ENCODE measurements around the gene CDCA7L.

- RRBS = no CpG with 5 or more reads among the region's 4 CpGs
These were observed 12.8 kb downstream of the AGR2 start for GRCh38 chr7:16791796-16792529.

DNA sequence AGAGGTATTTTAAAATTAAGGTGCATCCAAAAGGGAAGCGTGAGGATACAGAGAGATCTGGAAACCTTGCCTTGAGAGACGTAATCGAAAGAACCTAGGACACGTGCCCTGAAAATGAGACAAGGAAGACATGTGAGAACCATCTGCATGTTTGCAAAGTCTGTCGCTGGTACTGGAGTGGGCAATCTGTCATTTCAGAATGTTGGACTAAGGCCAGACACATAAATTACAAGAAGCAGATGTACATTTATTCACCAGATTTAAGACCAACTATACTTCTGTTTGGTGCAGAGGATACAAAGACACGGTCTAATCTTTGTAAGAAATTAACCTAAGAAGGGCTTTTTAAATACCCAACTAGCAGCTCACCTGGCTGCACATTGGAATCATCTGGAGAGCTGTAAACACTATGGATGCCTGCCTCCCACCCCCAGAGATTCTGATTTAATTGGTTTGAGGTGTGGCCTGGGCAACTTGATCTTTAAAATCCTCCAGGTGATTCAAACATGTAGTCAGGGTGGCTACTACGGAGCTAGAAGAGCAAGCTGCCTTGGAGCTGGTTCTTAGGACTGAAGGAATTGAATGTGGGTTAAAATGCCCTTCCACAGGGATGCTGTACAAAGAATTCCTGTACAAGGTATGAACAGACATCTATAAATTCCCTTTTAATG lies 9.0 kb downstream of the AGR2 start:
- RRBS = no CpG with 5 or more reads among the region's 7 CpGs

DNA sequence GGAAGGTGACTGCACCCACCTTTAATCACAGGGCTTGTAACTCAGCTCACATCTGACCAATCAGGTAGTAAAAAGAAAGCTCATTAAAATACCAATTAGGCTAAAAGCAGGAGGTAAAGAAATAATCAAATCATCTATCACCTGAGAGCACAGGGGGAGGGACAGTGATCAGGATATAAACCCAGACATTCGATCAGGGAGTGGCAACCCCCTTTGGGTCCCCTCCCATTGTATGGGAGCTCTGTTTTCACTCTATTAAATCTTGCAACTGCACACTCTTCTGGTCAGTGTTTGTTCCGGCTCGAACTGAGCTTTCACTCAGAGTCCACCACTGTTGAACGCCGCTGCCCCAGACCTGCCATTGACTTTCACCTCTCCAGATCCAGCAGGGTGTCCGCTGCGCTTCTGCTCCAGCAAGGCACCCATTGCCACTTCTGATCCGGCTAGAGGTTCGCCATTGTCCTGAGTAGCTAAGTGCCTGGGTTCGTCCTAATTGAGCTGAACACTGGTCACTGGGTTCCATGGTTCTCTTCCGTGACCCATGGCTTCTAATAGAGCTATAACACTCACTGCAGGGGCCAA lies 28.7 kb downstream of the AGR3 start:
- RRBS = no CpG with 5 or more reads among the region's 11 CpGs

GRCh38 chr7:16905176-16905660 lies 23.4 kb upstream of the AGR3 start:
- RRBS = no CpG with 5 or more reads among the region's 2 CpGs

DNA sequence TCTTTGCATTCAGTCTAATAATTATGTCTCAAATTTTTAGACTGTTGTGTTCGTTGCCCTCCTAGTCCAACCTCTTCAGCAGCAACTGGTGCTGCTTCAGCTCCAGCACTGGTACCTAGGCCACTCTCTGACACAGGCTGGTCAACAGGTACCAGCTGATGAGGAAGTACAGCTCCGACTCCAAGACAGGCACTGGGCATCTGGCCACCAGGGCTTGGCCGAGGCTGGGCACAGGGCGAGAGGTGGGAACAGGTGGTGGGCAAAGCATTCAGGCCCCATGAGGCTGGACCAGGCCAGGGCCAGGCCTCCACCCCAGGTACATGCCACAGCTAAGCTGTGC lies 151.4 kb upstream of the AGR3 start:
- RRBS = no CpG with 5 or more reads among the region's 4 CpGs

- RRBS = no CpG with 5 or more reads among the region's 5 CpGs
These were observed 6.9 kb downstream of the AHR start for GRCh38 chr7:17305420-17305746.

- RRBS = no CpG with 5 or more reads among the region's 1 CpG
These were observed 189.0 kb downstream of the TWIST1 start for GRCh38 chr7:18928486-18928864.

- RRBS = no CpG with 5 or more reads among the region's 9 CpGs
These were observed 9.4 kb downstream of the TWIST1 start for GRCh38 chr7:19108076-19108393.

GRCh38 chr7:19144879-19145269 lies 347 bp downstream of the FERD3L start:
- RRBS = 5% methylated on average over 2 of the region's 26 CpGs

DNA sequence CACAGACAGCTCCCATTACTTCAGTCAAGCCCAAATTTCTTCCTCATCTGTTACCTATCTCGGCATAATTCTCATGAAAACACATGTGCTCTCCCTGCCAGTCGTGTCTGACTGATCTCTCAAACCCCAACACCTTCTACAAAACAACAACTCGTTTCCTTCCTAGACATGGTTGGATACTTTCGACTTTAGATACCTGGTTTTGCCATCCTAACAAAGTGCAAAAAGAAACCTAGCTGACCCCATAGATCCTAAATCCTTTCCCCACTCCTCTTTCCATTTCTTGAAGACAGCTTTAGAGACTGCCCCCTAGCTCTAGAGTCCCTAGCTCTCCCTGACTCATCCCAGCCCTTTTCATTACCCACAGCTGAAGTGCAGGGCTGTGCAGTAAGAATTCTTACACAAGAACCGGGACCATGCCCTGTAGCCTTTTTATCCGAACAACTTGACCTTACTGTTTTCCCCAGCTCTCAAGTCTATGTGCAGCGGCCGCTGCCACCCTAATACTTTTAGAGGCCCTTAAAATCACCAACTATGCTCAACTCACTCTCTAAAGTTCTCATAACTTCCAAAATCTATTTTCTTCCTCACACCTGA lies 93.1 kb downstream of the MACC1 start:
- RRBS = no CpG with 5 or more reads among the region's 8 CpGs

DNA sequence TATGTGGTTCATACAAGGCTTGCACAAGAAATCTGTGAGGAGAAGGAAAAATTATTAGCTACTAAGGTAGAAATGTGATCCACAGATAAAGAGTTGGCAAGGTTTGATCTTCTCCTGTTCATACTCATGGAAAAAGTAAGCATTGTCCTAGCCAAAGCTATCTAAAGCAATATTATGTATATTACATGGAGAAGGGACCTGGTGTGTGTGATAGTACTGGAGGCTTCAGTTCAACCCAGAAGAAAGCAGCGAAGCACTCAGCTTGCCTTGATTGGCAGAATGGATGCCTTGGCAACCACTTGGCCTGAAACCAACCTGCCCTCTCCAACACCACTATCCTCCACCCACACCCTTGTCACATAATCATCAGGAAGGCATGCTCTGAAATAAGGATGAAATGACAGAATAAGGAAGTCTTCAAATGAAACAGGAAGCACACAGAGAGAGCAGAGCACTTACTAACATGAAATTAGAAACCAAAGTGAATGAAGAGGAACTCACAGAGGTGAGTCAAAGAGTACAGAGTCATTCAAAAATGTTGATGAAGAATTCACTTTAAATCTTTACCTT lies 17.9 kb downstream of the MACC1 start:
- RRBS = no CpG with 5 or more reads among the region's 1 CpG

GRCh38 chr7:20200408-20201261 lies 16.5 kb downstream of the MACC1 start:
- RRBS = no CpG with 5 or more reads among the region's 2 CpGs

- RRBS = no CpG with 5 or more reads among the region's 10 CpGs
These were observed 2.9 kb upstream of the MACC1 start for GRCh38 chr7:20219769-20220818.

DNA sequence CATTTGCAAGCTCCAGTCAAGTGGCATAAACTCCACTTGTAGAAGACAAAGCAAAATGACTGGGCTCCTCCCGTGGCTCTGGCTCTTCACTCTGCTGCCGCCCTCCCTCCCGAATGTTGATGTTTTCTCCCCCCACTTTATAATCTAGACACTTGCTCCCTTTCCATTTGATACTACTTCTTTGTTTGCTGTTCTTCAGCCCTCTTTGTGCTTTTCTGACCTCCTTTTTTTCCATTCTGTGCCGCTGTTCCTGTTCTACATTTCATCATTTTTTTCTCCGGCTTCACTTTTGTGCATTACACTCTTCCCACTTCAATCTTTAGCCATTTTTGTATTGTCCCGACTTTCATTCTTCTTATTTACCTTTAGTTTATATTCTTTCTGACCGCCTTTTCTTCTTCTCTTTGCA lies 22.7 kb upstream of the ITGB8 start:
- RRBS = no CpG with 5 or more reads among the region's 7 CpGs

DNA sequence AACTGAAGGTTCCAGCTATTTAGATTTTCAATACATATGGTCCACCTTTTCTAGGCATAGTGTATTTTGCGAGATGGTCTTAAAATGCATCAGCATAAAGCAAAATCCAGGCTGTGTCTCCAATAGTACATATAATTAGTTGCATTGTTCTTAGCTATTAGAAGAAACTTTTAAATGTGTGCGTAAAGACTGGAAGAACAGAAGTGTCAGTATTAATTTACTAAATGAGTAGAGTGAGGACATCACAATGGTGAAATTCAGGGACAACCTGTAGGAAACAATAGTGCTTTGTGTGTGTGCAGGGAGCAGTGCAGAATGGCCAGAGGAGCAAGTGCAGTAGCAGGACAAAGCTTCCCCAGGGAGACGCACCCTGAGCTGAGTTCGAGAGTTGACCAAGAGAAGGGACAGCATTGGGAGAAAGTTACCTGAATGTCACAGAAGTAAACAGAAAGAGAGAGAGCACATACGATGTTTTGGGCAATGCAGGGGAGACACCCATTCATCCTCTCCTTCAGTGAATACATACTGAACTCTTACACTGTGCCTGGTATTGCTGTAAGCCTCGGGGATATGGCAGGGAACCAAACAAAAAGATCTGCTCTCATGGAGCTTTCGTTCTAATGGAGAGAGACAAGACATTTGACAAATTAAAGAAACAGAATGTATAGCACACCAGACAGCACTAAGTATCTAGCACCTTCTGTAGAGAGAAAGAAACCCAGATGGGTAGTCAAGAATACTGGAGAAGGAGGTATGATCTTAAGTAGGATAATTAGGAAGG lies 13.8 kb downstream of the ITGB8 start:
- RRBS = no CpG with 5 or more reads among the region's 7 CpGs

DNA sequence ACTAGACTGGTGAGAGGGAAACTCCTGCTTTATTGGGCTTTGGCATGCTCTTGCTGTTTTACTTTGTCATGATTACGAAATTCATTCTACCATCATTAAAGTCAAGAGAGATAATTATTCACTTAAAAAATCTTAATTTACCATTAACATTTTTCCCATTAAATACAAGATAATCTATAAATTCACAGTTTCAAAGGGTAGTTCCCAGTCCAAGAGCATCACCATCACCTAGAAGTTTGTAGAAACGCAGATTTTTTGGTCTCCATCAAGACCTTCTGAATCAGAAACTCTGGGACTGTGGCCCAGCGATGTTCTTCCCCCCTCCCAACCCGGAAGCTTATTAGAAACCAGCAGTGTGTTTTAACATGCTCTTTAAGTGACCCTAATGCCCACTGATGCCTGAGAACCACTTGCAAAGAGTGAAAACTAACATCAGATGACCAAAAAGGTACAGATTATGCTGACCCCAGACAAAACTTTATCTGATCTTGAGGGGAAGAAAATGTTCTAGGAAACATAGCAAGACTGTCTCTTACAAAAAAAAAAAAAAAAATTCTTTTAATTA lies 89.5 kb downstream of the ITGB8 start:
- RRBS = no CpG with 5 or more reads among the region's 4 CpGs

DNA sequence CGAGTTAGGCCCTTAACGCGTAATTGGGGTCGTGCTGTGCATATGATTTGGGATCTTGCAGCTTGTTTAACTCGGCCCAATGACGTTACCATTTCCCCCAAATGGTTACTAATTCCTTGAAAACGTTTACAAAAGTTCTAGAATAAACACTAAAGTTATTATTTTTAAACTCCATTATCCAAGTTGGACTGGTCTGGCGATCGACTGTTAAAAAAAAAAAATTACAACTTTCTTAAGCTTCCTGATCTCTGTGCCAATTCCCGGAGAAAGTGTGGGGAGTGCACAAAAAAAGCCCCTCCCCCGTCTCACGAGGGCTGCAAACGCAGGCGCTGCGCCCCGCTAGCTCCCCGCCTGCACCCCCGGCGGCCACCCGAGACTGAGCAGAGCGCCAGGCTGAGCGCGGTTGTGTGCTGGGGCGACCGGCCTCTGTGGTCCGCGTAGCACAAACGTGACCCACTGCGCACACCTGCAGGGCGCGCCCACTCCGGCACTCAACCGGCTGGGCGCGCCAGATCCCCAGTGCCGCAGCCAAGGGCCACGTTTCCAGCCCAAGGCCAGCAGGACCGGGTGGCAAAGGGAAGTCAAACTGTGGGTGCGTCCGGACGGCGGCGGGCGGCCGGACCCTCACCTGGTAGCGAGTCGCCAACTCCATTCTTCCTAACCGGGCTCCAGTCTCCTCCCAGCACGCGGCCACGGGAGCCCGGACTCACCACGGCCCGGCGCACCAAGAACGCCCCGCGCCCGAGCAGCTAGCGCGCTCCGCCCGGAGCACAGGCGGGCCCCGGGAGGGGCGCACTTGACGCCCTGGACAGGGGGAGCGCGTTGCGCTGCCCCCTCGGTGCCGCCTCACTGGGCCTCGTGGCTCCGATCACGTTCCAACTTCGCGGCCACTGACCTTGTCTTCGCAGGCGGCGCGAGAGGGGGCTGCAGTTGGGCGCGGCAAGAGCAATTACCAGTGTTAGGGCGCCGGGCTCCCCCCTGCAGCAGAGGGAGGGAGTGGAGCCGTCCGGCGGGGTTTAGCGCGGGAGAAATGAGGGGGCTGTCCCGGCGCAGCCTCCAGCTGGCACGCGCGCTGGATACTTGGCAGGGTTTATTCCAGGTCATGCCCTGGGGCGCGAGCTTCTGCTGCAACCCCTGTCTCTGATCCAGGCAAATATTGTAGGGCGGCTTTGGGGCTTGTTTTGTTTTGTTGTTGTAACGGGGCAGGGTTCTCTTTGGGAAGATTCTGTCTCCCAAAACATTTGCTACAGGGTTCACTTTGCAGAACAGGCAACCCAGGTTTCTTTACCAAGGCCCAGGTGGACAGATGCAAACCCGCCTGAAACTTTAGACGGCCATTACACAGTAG lies at the start of gene CDCA7L:
Gene CDCA7L, minus strand, starts transcription at position 747 of the 1,348 bp plus-strand sequence.
- RRBS = 3% methylated on average over 42 of the region's 101 CpGs

DNA sequence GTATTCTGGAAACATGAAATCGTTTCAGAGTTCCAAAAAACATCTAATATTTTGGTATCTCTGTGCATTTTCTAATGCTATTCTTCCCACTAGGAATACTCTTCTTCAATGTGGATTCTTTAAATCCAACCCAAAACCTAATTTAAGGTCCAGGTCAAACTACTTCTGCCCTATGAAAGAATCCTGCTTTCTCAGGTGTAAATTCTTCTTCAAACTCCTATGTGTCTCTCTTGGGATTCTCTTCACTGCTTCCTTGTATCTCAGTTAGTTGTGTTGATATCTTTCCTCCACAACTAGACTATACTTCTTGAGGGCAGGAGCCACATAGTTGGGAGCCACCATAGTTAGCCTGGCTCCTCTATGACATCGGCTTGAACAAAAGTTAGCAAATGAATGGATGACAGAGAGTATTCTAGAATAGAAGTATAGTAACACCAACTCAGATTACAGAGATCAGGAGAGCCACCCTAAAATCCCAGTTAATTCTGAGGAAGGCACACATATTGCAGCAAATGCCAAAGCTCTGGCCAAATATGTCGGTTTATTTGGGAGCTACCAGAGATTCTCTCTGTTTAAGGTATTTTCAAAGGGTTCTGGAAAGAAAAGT lies 141.6 kb downstream of the RAPGEF5 start:
- RRBS = no CpG with 5 or more reads among the region's 3 CpGs

DNA sequence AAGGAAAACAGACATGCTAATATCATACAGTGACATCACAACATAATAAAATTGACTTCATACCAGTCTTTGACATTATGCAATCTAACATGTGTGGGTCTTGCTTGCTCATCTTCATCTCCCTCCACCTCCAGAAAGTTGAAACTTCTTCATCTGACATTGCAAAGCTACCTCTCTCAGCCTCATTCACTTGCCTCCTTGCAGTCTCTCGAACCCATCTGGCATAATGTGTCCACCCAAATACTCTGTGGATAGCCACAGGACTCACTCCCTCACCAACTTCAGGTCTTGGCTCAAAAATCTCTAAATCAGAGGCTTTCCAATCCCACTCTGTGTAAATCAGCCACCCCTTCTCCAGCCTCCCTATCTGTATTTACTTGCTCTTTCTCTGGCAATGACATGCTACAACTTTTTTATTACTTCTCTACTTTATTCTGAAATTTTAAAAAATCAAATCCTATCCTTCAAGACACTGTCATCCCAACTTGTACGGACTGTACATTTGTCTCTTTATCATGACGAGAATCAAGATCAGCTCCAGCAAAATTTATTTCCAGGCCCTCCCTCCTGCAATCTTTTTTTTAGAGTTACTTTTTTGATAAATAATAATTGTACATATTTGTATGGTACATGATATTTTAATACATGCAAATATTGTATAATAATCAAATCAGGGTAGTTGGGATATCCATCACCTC lies 92.4 kb downstream of the RAPGEF5 start:
- RRBS = no CpG with 5 or more reads among the region's 3 CpGs